GM12878 (cell line): ENCODE measurements around a stretch of chr5.

DNA sequence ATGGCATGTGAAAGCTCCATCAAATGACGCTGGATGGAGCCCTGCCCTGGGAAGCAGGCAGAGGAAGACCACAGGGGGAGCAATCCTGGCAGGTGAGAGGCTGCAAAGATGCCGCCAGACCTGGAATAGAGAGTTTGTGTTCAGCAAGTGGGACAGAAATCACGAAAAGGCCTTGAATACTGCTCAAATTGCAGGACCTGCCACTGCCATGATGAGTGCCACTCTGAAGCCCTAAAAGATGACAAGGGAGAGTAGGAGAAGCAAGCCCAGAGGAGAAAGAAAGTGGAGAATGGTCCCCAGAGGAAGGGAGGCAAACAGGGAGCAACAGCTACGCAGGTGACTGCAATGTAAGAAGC is 30.7 kb upstream of the TGFBI start:
- RAMPAGE, long total RNA = no peak
- RRBS, 2 experiments = no CpG with 5 or more reads among the region's 4 CpGs
CAGE:
- cytosol, long polyA minus RNA = no peak
- cytosol, long polyA plus RNA = no peak
- long polyA plus RNA = no peak
- nucleolus, long total RNA = no peak
- nucleus, long polyA plus RNA = no peak
- nucleus, long total RNA = no peak

GRCh38 chr5:136033684-136034089 is 4.9 kb downstream of the TGFBI start:
- RAMPAGE, long total RNA = no peak
- RRBS, 2 experiments = no CpG with 5 or more reads among the region's 7 CpGs
CAGE:
- cytosol, long polyA minus RNA = no peak
- cytosol, long polyA plus RNA = no peak
- long polyA plus RNA = no peak
- nucleolus, long total RNA = no peak
- nucleus, long polyA plus RNA = no peak
- nucleus, long total RNA = no peak

DNA sequence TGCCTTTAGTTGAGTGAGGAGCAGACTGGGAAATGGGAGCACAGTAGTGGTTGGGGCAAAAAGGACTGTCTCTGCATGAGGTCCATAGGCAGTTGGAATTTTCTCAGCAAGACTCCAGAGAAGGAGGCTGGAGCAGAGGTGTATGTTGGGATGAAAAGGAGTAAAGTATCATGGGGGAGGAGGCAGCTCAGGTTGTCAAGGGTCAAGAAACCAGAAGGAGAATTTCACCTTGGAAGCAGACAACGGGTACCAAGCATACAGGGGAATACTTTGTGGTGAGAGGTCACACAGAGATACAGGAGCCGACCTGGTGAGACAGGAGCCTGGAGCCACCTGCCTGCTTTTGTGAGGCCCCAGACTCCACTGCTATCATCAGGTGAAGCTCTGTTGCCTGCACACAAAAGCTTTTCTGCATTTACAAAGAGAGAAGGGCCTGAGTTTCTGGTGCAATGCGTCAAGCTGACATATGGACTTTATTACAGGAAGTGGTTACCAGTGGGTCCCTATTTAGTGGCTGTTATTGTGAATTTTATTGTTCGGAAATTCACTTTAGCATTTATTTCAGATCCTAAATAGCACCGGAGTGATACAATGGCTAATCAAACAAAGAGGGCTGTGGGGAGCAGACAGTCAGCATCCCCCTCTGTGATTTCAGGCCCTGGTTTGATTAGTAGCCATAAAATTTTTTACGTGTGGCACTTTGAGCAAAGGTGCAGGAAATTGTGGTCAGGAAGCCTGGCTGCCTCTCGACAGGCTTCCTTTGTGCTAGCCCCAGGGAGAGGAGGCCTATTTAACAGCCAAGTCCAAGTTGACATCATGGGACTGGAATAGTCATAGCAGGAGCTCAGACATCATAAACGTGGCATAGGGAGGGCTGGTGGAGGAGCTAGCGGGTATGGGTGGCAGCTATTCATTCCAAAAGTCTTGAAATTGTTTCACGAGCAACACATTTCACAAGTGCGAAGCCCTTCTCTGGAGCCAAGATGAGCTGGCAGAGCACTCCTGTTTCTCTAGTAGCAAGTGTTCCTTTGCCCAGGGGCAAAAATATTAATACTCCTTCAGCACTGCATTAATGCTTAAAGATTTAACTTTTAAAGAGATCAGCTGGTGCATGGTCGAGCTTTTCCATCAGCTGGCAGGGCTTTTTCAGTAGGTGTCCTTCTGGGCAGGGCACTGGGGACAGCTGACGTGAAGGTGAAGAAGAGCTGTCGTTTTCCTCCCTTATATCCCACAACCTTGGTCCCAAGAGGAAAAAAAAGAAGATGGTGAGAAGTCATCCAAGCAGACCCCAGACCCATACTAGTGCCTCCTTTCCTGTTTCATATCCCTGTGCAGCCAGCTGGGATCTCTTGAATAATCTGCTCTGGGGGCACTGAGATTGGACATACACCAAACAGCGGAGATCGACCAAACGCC is 8.4 kb downstream of the TGFBI start:
- RAMPAGE, long total RNA = no peak
- RRBS, 2 experiments = no CpG with 5 or more reads among the region's 17 CpGs
CAGE:
- cytosol, long polyA minus RNA = no peak
- cytosol, long polyA plus RNA = no peak
- long polyA plus RNA = no peak
- nucleolus, long total RNA = no peak
- nucleus, long polyA plus RNA = no peak
- nucleus, long total RNA = no peak

GRCh38 chr5:136049085-136049793 is 20.5 kb downstream of the TGFBI start:
- RAMPAGE, long total RNA = no peak
- RRBS, 2 experiments = no CpG with 5 or more reads among the region's 11 CpGs
CAGE:
- cytosol, long polyA minus RNA = no peak
- cytosol, long polyA plus RNA = no peak
- long polyA plus RNA = no peak
- nucleolus, long total RNA = no peak
- nucleus, long polyA plus RNA = no peak
- nucleus, long total RNA = no peak

- RAMPAGE, long total RNA = no peak
- RRBS, 2 experiments = no CpG with 5 or more reads among the region's 4 CpGs
CAGE:
- cytosol, long polyA minus RNA = no peak
- cytosol, long polyA plus RNA = no peak
- long polyA plus RNA = no peak
- nucleolus, long total RNA = no peak
- nucleus, long polyA plus RNA = no peak
- nucleus, long total RNA = no peak
Observed at GRCh38 chr5:136094318-136095041, 38.2 kb upstream of the SMAD5 start.

GRCh38 chr5:136190298-136190714 is 2.7 kb downstream of the SMIM32 start:
- RAMPAGE, long total RNA = no peak
- RRBS, 2 experiments = no CpG with 5 or more reads among the region's 4 CpGs
CAGE:
- cytosol, long polyA minus RNA = no peak
- cytosol, long polyA plus RNA = no peak
- long polyA plus RNA = no peak
- nucleolus, long total RNA = no peak
- nucleus, long polyA plus RNA = no peak
- nucleus, long total RNA = no peak

DNA sequence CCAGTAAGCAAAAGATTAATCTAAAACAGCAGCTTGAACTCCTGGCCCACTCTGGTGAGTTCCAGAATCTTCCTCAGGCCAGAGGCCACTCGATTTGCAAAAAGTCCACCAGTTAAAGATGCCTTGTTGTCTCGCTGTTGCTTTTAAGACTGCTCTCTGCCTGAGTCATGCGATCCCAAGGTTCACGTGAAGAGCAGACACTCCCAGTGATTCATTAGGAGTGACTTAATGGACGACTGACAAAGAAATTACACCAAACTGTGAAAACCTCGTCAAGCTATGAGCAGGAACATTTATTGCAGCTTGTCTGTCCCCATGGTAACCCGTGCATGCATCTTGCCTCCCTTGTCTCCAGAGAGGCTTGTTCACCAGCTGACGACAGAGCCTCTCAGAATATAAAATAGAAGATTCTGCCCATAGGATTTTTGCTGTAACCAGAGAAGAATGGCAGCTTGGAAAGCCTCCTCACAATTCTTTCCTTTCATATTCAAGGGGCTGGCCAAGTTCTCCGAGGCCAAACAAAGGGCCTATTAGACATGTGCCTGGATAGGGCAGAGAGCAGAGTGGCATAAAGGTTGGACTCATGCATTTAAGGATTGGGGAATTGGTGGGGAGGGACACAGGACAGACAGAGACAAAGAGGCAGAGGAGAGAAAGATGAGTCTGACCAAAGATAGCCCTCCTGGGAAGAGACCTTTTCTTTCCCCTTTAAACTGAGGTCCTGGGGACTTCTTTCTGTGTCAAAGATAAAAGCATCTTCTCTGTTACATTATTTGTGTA is 352.6 kb downstream of the SPOCK1 start:
- RAMPAGE, long total RNA = no peak
- RRBS, 2 experiments = no CpG with 5 or more reads among the region's 9 CpGs
CAGE:
- cytosol, long polyA minus RNA = no peak
- cytosol, long polyA plus RNA = no peak
- long polyA plus RNA = no peak
- nucleolus, long total RNA = no peak
- nucleus, long polyA plus RNA = no peak
- nucleus, long total RNA = no peak

DNA sequence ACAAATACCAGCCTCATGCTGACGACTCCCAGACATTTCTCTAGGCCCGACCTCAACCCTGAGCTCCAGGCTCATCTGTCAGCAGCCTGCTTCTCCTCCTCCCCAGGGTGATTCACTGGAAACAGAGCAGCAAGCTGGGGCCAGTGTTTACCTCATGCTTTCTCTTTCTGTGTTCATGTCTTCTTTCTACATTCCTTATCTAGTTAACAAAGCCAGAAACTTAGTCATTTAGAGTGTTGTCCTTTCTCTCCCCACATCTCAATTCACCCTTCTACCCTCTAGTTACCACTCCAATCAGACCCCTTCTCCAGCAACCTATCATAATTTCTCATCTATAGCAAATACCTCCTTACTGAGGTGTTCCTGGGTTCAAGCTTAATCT is 312.0 kb downstream of the SPOCK1 start:
- RAMPAGE, long total RNA = no peak
- RRBS, 2 experiments = no CpG with 5 or more reads among the region's 2 CpGs
CAGE:
- cytosol, long polyA minus RNA = no peak
- cytosol, long polyA plus RNA = no peak
- long polyA plus RNA = no peak
- nucleolus, long total RNA = no peak
- nucleus, long polyA plus RNA = no peak
- nucleus, long total RNA = no peak

- RAMPAGE, long total RNA = no peak
- RRBS, 2 experiments = no CpG with 5 or more reads among the region's 6 CpGs
CAGE:
- cytosol, long polyA minus RNA = no peak
- cytosol, long polyA plus RNA = no peak
- long polyA plus RNA = no peak
- nucleolus, long total RNA = no peak
- nucleus, long polyA plus RNA = no peak
- nucleus, long total RNA = no peak
Observed at GRCh38 chr5:137621211-137621923, 114.5 kb downstream of the KLHL3 start.

- RAMPAGE, long total RNA = no peak
- RRBS, 2 experiments = no CpG with 5 or more reads among the region's 4 CpGs
CAGE:
- cytosol, long polyA minus RNA = no peak
- cytosol, long polyA plus RNA = no peak
- long polyA plus RNA = no peak
- nucleolus, long total RNA = no peak
- nucleus, long polyA plus RNA = no peak
- nucleus, long total RNA = no peak
Observed at GRCh38 chr5:137622166-137622729, 113.6 kb downstream of the KLHL3 start.

- RAMPAGE, long total RNA = no peak
- RRBS, 2 experiments = no CpG with 5 or more reads among the region's 2 CpGs
CAGE:
- cytosol, long polyA minus RNA = no peak
- cytosol, long polyA plus RNA = no peak
- long polyA plus RNA = no peak
- nucleolus, long total RNA = no peak
- nucleus, long polyA plus RNA = no peak
- nucleus, long total RNA = no peak
Observed at GRCh38 chr5:137750208-137751048, 3.7 kb downstream of the HNRNPA0 start.

DNA sequence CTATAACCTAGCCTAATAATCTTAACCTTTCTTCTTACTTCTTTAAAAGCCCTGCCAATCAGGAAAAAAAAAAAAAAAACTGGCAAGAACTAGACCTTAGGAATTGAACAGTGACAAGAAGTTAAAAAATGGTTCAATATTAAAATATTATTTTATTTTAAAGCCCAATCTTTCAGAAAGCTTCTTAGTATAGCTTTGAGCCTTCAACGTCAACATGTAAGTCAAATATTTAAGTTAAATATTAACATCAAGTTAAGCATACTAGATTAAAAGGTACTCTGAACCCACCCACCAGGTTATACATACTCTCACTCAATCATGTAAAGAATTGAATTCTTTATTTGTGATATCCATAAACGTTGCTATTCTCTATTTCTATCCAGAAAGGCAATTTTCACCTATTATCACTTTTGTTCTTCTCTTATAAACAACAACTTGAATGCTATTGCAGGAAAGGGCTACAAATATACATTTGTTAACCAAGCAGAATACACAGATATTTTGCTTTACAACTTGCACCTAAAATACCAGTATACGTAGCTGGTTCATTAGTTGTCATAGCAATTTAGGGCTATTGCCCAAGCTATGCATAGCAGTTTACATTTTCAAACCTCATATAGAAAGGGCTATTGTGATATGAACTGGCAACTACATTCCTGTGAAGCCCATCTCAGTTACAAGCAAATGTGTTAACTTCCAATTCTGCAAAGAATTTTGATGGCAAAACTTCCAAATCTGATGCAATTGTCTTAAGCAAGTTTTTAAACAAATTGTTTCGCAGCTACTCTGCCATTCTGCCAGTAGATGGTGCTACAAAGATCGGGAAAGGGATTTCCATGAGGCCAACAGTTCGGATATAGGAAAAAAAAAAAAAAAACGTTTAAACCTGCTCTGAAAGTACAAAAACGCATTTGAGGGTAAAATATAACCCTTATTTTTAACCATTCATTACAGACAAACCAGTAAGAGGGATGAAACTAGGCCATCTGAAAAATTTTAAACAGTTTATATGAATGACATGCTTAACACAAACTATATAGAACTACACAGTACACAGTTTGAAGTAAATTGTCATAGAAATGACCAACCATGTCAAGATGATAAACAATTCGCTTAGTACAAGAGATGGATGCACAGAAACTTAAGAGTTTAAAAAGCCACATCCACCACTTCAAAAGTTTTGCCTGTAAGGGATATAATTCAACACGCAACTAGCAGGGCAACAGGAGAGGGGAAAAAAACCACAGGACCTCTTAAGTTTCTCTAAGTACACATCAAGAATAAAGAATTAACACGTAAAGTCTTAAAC is 2.5 kb downstream of the HNRNPA0 start:
- RAMPAGE, long total RNA = no peak
- RRBS, 2 experiments = no CpG with 5 or more reads among the region's 11 CpGs
CAGE:
- cytosol, long polyA minus RNA = no peak
- cytosol, long polyA plus RNA = no peak
- long polyA plus RNA = no peak
- nucleolus, long total RNA = start-site peak on the minus strand centred at position 94 of the sequence, 24 bp wide, 17 reads
- nucleus, long polyA plus RNA = no peak
- nucleus, long total RNA = no peak

DNA sequence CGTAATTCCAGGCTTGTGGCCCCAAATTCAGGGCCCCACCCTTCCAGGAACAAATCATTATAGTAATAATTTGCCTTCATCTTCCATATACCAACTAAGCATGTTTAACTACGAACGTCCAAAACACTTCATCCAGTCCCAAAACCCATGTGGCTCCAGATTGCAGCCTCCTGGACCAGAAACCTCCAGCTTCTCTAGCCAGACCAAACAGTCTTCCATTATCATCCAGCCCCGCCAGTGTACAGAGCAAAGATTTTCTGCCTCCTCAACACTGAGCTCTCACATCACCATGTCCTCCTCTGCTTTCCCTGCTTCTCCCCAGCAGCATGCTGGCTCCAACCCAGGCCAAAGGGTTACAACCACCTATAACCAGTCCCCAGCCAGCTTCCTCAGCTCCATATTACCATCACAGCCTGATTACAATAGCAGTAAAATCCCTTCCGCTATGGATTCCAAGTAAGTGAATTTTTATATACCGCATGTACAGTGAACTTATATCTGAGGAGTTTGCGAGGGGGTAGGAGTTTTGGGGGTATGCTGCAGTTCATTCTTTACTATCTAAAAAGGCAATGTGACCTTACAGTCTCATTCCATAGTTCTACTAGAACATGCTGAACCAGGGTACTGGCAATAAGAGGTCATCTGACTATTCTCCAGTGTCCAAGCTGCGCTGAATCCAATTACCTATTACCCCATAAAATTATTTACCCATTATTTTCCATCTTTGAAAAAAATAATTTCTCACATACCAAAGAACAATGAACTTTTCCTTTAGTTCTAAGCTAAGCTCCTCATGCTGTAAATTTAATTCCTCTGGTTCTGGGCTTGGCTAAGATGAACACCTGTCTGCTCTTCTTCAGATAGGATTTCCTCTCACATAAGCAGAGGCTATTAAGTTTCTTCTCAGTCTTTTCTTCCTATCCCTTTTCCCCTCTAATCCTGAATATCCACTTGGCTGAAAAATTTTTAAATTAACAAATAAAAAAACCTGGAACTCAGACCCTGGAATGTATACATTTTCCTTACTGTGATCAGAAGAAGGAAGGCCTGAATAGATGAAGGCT is 3.2 kb downstream of the MYOT start:
- RAMPAGE, long total RNA = no peak
- RRBS, 2 experiments = no CpG with 5 or more reads among the region's 8 CpGs
CAGE:
- cytosol, long polyA minus RNA = no peak
- cytosol, long polyA plus RNA = no peak
- long polyA plus RNA = no peak
- nucleolus, long total RNA = no peak
- nucleus, long polyA plus RNA = no peak
- nucleus, long total RNA = no peak

DNA sequence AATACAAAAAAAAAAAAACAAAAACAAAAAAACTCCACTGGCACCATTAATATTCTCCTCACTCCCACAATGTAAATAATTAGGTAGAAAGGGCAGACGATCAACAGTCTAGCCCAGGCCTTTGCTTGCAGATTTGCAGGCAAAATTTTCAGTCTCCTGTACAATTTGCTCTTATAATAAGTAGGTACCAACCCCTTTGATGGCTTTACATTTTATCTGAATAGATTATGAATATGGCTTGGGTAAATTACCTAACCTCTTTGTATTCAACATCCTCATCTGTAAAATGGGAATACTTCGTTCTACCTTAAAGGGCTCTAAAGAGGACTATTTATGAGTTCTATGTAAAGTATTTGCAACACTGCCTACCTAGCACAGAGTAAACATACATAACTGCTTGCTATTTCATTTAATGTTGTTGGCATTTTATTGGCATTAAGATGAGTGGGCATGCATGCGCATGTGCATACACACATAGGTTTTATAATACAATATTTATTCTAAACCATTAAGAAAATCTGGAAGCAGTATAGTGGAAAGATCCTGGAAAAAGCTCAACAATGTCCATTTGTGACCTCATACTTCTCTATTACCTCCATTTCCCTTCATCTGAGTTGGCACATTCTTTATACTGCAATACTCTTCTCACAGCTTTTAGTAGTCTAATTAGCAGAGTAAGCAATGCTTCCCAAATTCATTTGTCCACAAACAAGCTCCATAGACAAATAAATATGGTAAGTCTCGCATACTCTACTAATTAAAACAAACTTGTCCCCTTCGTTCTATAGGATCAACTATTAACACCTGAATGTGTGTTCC is 57.3 kb downstream of the PKD2L2 start:
- RAMPAGE, long total RNA = no peak
- RRBS, 2 experiments = no CpG with 5 or more reads among the region's 5 CpGs
CAGE:
- cytosol, long polyA minus RNA = no peak
- cytosol, long polyA plus RNA = no peak
- long polyA plus RNA = no peak
- nucleolus, long total RNA = no peak
- nucleus, long polyA plus RNA = no peak
- nucleus, long total RNA = no peak

- RAMPAGE, long total RNA = no peak
- RRBS, 2 experiments = no CpG with 5 or more reads among the region's 12 CpGs
CAGE:
- cytosol, long polyA minus RNA = no peak
- cytosol, long polyA plus RNA = no peak
- long polyA plus RNA = no peak
- nucleolus, long total RNA = no peak
- nucleus, long polyA plus RNA = no peak
- nucleus, long total RNA = no peak
Observed at GRCh38 chr5:138177761-138178287, 606 bp downstream of the BRD8 start.

DNA sequence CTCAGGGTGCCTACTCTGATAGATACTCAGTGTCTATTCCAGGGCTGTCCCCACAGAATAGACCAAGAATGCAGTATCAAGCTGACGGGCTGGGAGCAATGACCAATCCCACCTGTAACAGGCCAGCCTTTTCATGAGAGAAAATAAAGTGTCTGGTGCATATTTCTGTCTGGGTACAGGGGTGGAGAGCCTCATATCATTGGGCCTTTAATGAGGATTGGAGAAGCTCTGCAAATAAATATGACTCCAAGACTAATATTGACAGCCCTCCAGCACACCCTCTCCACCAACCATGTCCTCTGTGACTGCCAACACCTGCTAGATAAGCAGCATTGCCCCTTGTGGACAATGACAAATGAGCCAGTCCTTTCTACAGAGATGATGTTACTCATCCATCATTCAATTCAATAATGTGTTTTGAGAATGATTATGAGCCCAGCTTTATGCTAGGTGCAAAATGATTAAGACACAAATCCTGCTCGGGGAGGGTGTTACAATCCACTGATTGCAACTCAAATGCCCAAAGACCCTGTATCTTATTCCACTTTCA is 2.0 kb upstream of the GFRA3 start:
- RAMPAGE, long total RNA = no peak
- RRBS, 2 experiments = no CpG with 5 or more reads among the region's 2 CpGs
CAGE:
- cytosol, long polyA minus RNA = no peak
- cytosol, long polyA plus RNA = no peak
- long polyA plus RNA = no peak
- nucleolus, long total RNA = no peak
- nucleus, long polyA plus RNA = no peak
- nucleus, long total RNA = no peak

GRCh38 chr5:138439335-138440671 is 946 bp downstream of the REEP2 start:
- RAMPAGE, long total RNA = no peak
- RRBS, 2 experiments = 81 to 94% methylated on average over 4 to 6 of the region's 34 CpGs
CAGE:
- cytosol, long polyA minus RNA = no peak
- cytosol, long polyA plus RNA = no peak
- long polyA plus RNA = no peak
- nucleolus, long total RNA = no peak
- nucleus, long polyA plus RNA = no peak
- nucleus, long total RNA = no peak

DNA sequence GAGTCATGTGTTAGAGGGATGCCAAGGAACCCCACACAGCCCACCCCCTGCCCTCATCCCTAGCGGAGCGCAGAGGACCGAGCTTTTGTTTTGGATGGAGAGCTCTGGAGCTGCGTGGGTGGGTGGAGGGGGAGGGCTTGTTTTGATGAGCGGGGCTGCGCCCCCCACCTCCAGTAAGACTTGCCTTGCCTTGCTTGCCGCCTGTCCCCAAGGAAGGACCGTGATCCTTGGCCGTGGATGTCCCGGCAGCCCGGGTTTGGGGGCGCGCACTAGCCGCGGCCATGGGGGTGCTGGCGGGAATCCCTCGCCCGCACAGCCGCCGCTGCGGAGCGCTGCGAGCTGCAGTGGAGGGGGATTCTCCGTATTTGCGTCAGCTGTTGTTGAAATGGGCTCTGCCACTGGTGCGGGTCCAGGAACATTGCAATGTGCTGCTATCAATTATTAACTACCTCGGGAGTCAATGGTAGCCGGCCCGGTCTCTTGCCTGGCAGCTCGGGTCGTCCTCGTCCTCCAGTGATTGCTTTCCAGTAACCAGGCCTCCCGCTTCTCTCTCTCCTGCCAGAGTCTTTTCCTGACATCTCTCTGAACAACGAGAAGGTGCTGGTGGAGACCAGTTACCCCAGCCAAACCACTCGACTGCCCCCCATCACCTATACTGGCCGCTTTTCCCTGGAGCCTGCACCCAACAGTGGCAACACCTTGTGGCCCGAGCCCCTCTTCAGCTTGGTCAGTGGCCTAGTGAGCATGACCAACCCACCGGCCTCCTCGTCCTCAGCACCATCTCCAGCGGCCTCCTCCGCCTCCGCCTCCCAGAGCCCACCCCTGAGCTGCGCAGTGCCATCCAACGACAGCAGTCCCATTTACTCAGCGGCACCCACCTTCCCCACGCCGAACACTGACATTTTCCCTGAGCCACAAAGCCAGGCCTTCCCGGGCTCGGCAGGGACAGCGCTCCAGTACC is 1.2 kb downstream of the EGR1 start:
- RAMPAGE, long total RNA = no peak
- RRBS, 2 experiments = no CpG with 5 or more reads among the region's 50 CpGs
CAGE:
- cytosol, long polyA minus RNA = no peak
- cytosol, long polyA plus RNA = no peak
- long polyA plus RNA = no peak
- nucleolus, long total RNA = start-site peak on the plus strand centred at position 135 of the sequence, 10 bp wide, 39 reads
- nucleus, long polyA plus RNA = no peak
- nucleus, long total RNA = no peak

DNA sequence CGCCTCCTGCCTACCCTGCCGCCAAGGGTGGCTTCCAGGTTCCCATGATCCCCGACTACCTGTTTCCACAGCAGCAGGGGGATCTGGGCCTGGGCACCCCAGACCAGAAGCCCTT is 1.7 kb downstream of the EGR1 start:
- RAMPAGE, long total RNA = no peak
- RRBS, 2 experiments = no CpG with 5 or more reads among the region's 3 CpGs
CAGE:
- cytosol, long polyA minus RNA = no peak
- cytosol, long polyA plus RNA = no peak
- long polyA plus RNA = no peak
- nucleolus, long total RNA = no peak
- nucleus, long polyA plus RNA = no peak
- nucleus, long total RNA = no peak